ENCODE measurements around the genes SLC26A1 and RNF212.

- PRO-cap = no peak
Observed at GRCh38 chr4:993208-994095, at the start of gene SLC26A1. SLC26A1 (minus strand) TSS chr4:993404.

- PRO-cap = no peak
Observed at GRCh38 chr4:995449-996057, 2.3 kb upstream of the SLC26A1 start.

- PRO-cap = no peak
Observed at GRCh38 chr4:1022206-1022527, 10.7 kb downstream of the FGFRL1 start.

DNA sequence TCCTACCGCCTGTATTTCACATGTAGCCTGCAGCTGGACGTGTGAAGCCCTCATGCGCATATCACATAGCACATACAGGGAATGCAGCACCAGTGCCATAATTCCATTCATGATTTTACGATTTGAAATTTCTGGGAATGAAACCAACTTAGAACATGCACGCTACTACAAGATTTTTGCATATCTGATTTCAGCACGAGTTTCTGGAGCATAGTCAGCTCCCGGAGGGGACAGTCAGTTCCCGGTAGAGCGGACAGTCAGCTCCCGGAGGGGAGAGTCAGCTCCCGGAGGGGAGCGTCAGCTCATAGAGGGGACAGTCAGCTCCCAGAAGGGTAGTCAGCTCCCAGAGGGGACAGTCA, 41.8 kb downstream of the FGFRL1 start:
- PRO-cap = no peak

GRCh38 chr4:1113472-1114219, at the start of gene RNF212:
RNF212 (minus strand) TSS chr4:1113564.
- PRO-cap = bidirectional peak, plus-strand start at chr4:1113773, minus-strand start at chr4:1113556

DNA sequence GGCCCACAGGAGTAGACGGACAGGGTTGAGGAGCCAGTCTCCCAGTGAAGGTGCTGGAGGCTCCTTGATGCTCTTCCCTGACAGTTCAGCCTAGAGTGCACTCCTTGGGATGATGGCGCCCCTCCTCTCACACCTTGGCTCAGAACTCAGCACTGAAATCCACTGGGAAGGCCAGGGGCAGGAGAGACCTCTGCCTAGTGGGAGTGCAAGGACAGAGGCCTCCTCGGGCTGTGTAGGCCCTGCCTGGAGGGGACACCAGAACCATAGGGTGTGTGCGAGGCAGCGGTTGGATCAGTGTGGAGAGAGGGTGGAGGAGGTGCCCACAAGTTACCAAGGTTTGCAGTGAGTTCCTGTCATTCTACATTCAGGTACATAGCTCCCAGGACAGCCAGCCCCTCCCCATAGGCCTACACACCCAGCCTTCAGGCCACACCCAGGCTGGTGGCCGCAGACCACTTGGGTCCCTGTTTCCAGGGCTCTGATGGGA, 19.2 kb upstream of the SPON2 start:
- PRO-cap = no peak

GRCh38 chr4:1201866-1202694, 29.7 kb upstream of the SPON2 start:
- PRO-cap = no peak

DNA sequence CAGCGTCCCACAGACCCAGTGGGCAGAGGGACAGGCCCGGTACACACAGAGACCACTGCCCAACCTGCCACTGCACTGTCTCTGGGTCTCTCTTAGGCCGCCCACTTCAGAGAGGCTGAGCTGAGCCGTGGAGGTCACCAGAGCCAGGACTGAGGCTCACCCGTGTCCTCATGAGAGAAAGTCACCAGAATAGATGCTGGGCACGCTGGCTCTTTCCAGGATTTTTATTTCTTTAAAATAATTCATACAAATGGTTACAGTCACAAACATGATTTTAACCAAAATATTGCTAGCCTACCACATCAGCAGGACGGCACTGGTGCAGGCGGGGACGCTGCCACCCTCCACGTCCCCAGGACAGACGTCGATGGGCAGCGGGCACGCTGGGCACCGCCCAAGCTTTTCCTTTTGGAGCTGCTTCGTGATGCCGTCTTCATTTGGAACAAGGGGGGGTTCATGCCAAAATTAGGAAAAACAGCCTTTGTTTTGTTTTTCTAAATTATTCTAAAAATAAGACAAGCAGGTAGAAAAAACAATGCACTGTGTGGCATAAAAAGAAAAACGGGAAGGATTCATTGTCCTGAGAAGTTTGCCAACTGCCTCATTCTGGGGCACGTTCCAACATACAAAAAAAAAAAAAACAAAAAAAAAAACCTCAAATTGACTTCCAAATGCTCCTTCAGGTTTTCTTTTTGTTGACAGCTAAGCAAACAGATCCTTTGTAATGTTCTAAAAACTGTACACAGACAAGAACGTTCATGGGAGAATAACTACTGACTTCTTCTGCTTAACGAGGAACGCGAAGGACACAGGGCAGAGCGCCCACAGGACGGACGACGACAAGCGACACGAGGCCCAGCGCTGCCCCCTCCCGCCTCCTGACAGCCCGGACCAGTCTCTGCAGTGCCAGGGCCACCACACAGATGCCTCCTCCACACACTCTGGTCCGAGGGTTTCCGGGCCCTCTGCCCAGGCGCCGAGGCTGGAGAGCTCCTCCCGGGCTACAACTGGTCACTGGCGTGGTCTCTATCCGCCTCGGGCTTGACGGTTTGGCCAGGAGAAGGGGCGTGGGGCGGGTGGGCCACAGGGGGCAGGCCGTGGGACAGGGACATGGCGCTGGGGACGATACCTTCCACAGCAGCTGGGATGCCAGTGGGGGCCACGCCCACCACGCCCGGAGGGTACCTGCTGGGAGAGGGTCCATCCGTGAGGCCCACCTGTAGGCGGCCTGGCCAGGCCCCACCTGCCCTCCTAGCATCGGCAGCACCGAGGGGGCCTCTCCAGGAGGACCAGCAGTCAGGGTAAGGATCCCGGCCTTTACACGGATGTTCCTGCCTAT, 37.2 kb downstream of the CTBP1 start:
- PRO-cap = no peak

DNA sequence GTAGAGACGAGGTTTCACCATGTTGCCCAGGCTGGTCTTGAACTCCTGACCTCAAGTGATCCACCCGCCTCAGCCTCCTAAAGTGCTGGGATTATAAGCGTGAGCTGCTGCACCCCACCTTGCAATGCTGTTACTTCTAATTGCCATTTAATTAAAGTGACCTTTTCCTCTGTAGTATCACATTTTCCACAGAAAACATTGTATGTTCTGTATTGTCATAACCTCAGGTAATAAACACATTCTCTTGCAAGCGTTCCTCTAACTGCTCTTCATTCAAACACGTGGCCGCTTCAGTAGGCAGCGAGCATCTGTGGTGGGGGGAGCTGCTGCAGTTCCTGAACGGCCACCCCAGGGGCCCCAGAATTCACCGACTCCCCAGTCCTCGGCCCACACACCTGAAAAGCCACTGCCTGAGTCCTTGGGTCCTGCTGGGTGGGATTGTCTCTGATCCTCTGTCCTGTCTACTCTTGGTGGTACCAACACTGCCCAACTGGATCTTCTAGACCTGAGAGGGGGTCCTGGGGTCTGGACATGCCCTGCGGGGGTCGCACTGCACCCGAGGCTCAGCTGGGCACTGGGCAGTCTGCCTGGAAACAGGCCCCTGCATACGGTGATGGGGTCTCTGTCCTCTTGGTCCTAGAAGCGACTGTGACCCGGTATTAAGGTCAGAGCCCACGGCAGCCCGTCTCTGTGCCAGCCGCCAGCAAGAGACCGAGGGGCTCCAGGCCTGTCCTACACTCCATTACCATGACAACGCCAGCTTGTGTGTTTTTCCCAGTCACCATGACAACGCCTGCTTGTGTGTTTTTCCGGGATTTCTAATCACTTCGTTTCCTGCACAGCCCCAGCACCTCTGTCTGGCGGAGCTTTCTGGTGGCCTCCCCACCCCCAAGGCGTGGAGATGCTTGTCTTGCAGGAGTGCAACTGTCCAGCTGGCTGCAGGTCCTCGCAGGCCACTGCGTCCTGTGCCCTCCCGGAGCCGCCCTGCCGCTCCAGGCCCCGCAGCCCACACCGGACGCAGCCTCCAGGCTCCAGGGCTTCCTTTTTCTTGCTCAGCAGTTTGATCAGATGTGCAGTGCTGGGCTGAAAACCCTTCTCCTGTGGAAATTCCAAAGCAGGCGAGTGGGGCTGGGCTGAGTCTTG, 16.1 kb downstream of the CTBP1 start:
- PRO-cap = no peak

GRCh38 chr4:1241719-1242318, 7.1 kb downstream of the CTBP1 start:
- PRO-cap = no peak

GRCh38 chr4:1293664-1294365, 4.1 kb downstream of the MAEA start:
- PRO-cap = no peak

DNA sequence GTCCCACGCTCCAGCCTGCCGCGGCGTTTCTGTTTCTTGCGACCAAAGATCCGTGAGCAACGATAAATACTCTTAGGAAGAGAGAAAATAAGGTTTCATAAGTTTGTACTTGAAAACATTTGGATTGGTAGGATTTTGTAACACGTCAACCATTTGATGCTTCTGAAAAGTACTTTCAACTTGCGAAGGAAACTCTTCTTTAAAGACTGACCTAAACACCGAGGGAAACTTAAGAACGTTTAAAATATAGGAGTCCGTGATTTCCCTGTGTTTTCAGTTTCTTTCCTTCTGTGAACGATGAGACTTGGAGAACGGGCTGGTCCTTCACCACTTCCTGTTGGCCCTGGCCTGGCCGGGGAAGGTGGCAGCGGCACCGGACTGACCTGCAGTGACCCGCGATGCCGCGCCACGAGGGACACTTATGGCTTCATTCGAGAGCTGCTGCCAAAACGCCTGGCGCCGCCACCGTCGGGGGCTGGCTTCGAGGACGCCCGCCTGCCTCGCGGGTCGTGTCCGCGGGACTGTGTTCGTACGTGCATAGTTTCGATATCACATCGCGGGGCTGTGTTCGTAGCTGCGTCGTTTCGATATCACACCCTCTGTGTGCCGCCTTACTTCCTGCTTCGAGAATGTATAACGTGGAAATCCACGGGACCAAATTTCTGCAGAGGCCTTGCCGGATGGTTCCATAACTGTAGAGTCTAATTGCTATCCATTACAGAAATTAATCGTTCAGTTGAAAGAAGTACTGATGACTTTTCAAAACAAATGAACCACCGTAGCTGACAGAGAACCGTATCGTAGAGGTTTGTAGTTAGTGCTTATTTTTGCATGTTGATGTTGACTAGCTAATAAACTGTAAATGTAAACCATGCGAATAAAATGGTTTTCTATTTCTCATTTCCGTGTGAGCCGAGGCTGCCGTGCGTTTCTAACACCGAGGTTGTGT, 7.5 kb upstream of the UVSSA start:
- PRO-cap = no peak

DNA sequence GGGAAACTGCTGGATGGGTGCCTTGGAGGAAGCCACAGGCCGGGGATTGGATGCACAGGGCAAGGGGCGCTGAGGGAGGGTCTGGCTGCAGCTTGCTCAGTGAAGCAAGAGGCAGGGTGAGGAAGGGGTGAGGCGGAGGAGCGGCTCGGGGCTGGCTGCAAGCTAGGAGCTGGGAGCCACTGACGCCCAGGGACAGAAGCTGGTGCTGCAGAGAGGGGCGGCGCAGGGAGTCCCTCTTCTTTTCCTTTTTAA, 1.2 kb upstream of the UVSSA start:
- PRO-cap = no peak

- PRO-cap = bidirectional peak, plus-strand start at chr4:1722293, minus-strand start at chr4:1721974
Observed at GRCh38 chr4:1721838-1722678, 737 bp downstream of the TACC3 start.

GRCh38 chr4:1727109-1728094, 6.1 kb downstream of the TACC3 start:
- PRO-cap = no peak

DNA sequence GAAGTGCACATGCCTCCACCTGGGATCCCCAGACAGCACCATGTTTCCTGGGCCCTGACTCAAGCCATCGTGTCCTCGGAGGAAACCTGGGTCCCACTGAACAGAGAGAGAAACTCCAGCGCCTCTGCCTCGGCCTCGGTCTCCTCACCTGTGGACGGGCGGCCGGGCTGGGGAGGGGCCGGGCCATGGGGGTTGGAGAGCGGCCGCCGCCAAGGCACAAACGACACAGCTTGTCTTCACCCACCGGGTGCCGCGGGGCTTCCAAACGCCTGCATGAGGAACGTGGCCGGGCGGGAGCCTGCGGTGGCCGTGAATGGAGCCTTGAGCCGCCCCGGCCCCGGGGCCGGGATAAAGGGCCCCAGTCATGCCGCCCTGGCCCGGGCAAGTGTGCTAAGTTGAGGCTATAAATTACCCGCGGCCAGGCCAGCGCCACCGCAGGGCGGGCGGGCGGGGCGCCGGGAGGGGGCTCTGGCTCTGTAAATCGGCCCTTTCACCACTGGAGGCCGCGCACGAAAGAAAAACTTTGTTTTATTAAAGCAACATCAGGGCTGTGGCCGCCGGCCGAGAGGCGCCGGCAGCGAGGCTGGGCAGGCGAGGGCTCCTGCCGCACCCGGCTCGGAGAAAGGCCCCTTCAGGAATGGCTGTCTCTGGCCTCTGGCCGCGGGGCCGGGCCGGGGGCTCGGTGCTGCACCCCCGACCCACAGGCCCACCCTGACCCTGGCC, 29.8 kb upstream of the FGFR3 start:
- PRO-cap = no peak

DNA sequence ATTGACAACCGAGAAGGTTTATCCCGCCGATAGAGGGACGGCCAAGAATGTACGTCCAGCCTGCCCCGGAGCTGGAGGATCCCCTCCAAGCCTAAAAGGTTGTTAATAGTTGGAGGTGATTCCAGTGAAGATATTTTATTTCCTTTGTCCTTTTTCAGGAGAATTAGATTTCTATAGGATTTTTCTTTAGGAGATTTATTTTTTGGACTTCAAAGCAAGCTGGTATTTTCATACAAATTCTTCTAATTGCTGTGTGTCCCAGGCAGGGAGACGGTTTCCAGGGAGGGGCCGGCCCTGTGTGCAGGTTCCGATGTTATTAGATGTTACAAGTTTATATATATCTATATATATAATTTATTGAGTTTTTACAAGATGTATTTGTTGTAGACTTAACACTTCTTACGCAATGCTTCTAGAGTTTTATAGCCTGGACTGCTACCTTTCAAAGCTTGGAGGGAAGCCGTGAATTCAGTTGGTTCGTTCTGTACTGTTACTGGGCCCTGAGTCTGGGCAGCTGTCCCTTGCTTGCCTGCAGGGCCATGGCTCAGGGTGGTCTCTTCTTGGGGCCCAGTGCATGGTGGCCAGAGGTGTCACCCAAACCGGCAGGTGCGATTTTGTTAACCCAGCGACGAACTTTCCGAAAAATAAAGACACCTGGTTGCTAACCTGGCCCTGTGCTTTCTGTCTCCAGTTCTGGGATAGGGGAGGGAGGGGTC, 15.3 kb downstream of the FGFR3 start:
- PRO-cap = no peak

DNA sequence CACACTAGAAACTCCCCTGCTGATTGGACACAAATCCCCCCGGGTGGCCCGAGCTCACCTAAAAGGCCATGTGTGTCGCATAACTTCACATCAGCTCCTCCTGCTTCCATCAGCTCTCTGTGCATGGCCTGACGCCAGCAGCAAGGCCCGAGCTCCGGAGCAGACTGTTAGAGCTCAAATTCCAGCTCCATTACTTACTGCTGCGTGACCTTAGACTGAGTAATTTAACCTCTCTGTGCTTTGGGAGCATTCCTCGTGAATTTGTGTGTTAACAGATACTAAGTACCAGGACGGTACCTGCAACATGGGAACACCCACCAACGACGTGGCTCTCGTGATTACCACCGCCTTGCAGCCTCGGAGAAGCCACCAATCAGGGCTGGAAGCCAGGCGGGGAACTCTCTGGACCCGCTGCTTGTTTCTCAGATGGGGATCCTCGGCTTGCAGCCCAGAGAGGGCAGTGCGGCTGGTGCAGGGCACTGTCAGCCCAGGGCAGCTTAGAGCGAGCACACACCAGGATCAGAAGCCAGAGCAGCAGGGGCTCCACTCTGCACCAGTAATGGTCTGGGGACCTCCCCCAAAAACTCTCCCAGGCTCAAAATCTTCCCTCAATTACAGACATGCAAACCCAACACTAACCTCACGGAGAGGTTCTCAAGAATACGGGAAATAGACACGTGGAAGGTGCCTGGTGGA, 12.9 kb downstream of the LETM1 start:
- PRO-cap = no peak

- PRO-cap = no peak
Observed at GRCh38 chr4:1873755-1874235, 2.6 kb downstream of the NSD2 start.

- PRO-cap = no peak
Observed at GRCh38 chr4:1980335-1981132, 28.2 kb downstream of the NELFA start.